Right cardiac atrium (tissue), 1 donor: ENCODE measurements around a stretch of chr14.

DNA sequence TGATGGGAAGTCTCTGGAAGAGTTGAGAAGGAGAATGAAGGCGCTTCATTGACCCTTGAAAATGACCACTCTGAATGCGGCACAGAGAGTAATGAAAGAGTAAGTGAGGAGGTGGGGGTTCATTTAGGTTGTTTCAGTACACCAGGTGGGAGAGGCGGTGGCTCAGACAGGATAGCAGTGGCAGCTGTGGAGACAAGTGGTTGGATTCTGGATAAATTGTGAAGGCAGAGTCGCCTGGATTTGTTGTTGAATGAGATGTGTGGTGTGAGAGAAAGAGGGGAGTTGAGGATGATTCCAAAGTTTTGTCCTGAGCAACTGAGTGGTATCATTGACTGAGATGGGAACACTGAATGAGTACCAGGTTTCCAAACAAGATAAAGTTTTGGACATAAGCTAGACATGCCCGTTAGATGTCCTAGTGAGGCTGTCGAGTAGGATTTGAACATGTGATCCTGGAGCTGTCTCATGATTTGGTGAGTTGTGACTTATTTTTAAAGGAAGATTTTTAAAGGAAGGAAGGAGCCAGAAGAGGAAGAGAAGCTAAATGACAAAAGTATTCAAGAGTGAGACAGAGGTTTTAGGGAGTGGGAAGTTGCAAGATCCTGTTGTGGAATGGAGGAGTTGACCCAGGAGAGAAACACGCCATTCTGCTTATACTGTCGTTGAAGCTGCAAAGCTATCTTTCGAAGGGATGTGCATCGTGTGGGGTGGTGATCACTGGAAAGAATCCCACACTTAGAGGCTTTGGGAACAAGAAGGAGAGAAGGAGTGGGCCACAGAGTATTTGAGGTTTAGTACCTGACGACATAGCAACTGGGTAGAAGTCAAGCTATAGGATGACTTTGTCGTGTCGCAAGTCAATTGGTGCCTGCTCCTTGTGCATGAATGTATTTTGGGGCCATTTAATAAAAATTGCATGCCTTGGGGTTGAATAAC lies 82.1 kb downstream of the SAMD4A start:
- PRO-cap, result no peak

- PRO-cap, result no peak
Observed at GRCh38 chr14:54660044-54660578, 93.2 kb downstream of the SAMD4A start.

- PRO-cap, result no peak
Observed at GRCh38 chr14:54669553-54670467, 102.9 kb downstream of the SAMD4A start.

- PRO-cap, result no peak
Observed at GRCh38 chr14:54673031-54673921, 106.3 kb downstream of the SAMD4A start.

- PRO-cap, result no peak
Observed at GRCh38 chr14:54706412-54706993, 139.6 kb downstream of the SAMD4A start.

- PRO-cap, result no peak
Observed at GRCh38 chr14:54786833-54787346, 115.7 kb downstream of the GCH1 start.

DNA sequence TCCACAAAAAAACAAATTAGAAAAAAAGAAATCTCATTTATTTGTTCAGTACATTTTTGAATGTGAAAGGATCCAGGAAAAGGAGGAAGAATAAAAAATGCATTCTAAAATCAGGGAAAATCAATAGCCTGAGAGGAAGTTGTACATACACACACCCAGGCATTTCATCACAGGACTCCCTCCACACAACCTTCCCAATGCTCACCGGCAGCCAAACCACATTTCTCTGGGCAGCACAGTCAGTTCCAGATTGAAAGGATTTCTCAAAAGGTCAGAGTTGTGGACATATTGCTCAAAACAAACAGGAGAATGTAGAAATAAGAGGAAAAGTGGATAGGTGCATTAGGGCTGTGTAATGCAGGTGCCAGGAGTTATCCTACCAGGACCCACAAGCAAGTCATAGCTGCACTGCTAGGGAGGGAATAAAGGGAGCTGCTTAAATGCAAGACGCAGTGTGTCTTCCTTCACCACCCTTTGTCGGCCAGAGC lies 63.0 kb downstream of the GCH1 start:
- PRO-cap, result no peak

DNA sequence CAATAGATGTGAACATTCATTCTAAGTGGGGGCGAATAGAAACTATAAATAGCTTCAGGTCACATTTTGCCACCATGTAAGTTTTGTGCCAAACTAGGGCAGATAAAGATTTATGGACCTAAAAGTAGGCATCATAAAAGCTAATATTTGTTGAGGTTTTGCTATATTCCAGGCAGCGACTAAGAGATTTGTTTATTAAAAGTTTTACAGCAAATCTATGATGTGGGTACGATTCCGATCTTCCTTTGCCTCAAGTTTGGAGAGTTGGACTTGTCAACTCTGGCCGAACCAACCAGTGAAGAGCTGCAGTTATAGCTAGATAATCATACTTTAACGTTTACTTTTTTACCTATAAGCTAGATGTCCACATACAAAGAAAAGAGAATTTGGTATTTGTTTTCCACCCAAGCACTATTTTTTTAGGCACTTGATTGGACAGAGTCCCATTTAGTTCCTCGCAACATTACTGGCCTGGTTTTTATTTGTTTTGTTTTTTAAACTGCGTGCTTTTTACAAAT lies 1.6 kb downstream of the MAPK1IP1L start:
- PRO-cap, result no peak

DNA sequence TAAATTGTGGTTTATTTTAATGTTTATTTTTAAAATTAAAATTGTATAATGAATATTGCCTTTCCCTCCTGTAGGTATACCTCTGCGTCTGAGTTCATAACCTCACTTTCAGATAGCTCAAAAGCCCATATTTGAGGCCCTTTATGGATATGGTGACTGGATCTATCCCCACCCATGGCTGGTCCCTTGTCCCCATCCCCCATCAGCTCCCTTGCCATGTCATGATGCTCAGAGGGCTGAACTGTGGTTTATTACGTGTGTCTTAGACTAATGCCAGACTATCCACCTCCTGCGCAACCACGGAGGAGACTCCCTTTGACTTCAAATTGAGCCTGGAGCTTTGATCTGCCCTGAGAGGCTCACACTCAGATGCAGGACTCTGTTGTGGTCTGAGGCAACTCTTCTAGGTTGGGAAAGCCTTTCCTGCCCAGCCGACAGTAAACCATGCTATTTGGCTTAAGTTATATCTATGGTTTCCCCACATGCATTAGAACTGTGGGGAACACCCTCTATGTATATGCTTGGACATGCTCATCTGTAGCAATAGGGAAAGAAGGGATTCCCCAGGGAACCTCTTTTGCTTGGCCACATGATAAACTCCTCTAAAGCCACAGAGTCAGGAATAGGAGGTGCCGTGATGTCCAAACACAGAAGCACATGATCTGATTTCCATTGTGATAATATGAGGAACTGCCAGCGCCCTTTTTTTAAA lies 11.3 kb upstream of the LGALS3 start:
- PRO-cap, result no peak

DNA sequence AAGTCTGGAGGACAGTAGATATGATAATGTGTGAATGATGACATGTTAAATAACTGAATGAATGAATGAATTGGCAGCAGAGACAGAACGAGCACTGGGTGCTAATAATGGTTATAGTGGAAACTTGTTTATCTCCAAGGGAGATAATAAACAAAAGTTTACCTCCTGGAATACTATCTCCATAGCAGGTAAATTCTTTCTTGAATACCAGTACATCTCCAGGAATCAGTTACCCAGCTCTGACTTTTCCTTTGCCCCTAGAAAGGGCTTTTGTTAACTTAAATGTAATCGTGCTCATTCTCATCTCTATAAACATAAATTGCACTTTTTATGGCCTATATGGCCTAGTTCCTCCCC lies 7.2 kb upstream of the LGALS3 start:
- PRO-cap, result no peak

- PRO-cap, result no peak
Observed at GRCh38 chr14:55126749-55127725, 2.0 kb upstream of the LGALS3 start.

GRCh38 chr14:55137326-55137928 lies 8.4 kb downstream of the LGALS3 start:
- PRO-cap, result bidirectional peak, plus-strand start at chr14:55137666, minus-strand start at chr14:55137522

DNA sequence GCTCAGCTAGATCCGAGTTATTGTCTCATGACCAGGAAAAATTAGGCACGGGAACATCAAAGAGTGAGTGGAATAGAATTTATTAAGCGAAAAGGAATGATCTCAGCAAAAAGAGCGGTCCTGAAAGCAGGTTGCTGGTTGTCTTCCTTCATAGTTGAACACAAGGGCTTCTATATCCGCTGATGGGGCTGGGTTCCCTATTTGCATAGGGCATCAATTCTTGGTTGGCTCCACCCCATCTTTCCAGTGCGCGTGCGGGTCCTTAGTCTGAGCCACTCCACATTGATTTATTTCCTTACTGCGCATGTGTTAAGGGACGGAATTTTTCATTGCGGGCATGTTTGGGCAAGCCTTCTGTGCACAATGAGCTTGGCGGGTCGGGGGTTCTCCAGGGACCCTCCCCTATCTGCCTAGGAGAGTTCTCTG lies 21.2 kb upstream of the DLGAP5 start:
- PRO-cap, result no peak

- PRO-cap, result no peak
Observed at GRCh38 chr14:55285027-55285445, 13.8 kb downstream of the FBXO34 start.

DNA sequence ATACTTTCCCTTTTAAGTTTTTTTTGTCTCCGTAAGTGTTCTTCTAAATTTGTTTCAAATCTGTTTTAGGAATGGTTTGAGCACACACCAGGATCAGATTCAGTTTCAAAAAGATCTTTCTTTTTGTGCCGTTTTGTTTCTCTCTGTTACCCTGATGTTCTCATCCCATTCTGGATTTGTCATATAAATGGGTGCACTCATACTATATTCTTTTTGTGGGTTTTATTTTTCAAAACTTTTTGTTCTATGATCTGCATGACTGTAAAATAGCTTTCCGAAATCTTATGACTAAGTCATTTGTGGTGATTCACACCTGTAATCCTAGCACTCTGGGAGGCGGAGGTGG lies 59.0 kb downstream of the FBXO34 start:
- PRO-cap, result no peak

GRCh38 chr14:55459154-55459623 lies 18.8 kb upstream of the TBPL2 start:
- PRO-cap, result no peak

DNA sequence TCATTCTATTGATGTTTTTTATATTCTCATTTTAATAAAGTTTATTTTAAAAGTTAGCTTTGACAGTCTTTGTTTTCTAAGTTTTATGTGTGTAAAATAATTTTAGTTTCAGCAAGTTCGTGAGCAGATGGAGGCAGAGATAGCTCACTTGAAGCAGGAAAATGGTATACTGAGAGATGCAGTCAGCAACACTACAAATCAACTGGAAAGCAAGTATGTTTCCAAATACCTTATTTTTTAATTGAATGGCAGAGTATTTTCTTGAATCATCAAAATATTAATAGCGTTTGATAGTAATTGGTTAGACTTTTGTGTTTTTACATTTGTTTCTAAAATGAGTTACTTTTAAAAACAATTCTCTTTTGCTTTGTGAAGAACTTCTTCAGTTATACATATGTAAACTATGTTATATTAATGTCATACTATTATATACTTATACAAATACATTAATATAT lies 53.1 kb downstream of the KTN1 start:
- PRO-cap, result no peak

GRCh38 chr14:55646879-55647256 lies 66.9 kb downstream of the KTN1 start:
- PRO-cap, result no peak

DNA sequence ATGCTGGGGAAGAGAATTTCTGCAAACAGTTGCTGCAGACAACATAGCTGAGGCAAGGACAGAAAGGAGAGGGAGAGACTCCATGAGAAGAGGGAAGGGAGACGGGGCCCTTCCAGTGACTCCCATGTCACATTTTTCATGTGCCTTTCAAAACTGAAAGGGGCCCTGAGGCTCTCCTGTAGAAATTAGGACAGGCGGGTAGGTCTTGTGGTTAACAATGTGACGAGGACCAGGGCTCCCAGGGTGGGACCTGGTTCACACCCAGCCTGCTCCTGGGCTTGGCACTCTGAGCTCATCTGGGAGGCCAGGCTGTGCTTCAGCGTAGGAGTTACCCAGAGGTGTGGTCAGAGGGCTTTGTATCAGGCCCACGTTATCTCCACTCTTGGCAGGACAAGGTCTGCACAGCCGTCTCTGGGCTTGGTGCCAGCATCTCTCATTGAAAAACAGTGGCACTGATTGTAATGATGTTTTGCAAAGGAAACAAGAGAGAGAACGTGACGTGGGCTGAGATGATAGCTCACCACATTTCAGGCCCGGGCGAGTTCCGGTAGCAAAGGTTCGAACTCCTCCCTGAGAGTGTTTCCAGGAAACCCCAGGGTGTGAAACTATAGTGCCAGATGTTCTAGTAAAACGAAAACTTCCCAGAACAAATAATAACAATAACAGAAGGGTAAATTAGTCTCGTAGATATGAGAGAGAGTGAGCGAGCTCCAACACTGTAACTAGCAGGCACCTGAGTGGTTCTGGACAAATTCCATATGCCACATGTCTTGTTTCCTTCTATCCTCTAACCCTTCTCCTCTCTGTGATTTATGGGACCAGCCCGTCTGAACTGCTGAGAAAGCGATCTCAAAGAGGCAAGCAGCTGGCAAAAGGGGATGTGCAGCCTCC lies 227.1 kb downstream of the KTN1 start:
- PRO-cap, result no peak

DNA sequence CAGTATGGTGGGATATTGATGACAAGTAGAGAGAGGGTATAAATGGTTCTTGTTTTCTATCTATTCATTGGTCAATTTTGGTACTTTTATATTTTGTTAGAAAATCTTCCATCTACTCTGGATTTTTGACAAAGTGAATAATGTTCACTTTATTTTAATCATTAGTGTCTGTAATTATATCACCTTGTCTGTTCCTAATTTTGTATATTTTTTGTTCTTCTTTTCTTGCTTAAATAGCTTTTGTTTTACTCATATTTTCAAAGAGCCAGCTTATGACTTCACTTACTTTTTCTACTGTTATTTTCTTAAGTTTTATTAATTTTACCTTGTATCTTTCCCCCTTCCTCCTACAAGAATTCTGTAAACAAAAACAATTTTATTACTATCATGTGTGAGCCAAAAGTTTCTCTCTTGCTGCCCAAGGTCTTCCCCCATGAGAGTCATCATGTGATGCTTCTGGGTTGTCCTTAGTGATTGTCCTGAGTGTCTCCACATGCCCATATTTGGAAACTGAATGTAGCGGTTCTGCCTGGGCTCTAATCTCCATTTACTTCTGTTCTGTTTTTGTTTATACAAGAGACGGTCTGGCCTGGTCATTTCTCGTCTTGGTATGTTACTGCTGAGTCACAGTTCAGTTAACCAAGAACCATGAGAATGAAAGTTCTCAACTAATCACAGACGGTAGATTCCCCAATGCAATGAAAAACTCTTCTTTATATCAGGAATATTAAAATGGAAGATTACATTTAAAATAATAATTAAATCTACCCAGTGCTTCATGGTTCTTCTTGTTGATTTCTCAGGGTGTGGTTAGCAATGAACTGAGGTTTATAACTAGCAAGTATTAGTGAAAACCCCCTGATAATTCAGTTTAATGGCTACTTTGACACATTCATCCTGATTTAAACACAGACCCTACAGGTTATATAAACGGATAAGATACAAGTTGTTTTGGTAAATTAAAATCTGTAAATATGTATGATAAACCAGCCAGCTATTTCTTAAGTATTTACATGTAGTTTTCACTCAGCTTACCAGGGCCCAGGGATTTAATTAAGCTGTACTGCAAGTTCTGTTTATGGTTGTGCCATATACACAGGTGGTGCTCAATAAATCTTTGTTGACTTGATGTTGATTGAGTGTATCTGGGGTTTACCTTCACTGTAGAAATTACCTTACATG lies 80.9 kb downstream of the PELI2 start:
- PRO-cap, result no peak